SK-MEL-5 (cell line): Measurements from ENCODE around the gene FGF14.

DNA sequence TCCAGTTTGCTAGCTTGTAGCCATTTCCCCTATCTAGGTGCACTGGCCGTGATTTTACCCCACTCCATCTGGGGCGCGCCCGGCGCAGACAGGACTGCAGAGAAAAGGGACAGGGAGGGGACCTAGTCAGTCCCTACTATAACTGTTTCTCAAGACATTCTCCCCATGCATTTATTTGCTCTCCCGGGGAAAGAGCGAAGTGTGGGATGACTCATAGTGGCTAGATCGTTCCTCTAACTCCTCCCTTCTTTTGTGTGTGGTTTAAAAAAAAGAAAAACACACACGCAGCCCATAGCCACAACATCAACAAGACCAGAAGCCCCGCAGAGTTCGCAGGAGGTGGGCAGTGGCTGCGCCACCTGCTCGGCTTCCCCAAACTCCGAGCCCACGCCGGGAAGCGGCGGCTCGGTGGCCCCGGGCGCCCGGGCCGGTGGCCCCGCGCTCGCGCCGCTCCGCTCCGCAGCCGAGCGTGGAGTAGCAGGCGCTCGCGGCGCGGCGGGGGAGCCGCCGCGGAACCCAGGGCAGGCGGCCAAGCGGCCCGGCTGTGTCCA lies 766 bp downstream of the TMTC4 start:
RAMPAGE:
- cytosol, long total RNA = no peak
- long total RNA = no peak
- nucleus, long total RNA = no peak

GRCh38 chr13:101417074-101417531 lies 795 bp upstream of the NALCN start:
RAMPAGE:
- cytosol, long total RNA = no peak
- long total RNA = no peak
- nucleus, long total RNA = no peak

RAMPAGE:
- cytosol, long total RNA = no peak
- long total RNA = no peak
- nucleus, long total RNA = no peak
These were observed 13.4 kb upstream of the NALCN start for GRCh38 chr13:101429709-101430138.

DNA sequence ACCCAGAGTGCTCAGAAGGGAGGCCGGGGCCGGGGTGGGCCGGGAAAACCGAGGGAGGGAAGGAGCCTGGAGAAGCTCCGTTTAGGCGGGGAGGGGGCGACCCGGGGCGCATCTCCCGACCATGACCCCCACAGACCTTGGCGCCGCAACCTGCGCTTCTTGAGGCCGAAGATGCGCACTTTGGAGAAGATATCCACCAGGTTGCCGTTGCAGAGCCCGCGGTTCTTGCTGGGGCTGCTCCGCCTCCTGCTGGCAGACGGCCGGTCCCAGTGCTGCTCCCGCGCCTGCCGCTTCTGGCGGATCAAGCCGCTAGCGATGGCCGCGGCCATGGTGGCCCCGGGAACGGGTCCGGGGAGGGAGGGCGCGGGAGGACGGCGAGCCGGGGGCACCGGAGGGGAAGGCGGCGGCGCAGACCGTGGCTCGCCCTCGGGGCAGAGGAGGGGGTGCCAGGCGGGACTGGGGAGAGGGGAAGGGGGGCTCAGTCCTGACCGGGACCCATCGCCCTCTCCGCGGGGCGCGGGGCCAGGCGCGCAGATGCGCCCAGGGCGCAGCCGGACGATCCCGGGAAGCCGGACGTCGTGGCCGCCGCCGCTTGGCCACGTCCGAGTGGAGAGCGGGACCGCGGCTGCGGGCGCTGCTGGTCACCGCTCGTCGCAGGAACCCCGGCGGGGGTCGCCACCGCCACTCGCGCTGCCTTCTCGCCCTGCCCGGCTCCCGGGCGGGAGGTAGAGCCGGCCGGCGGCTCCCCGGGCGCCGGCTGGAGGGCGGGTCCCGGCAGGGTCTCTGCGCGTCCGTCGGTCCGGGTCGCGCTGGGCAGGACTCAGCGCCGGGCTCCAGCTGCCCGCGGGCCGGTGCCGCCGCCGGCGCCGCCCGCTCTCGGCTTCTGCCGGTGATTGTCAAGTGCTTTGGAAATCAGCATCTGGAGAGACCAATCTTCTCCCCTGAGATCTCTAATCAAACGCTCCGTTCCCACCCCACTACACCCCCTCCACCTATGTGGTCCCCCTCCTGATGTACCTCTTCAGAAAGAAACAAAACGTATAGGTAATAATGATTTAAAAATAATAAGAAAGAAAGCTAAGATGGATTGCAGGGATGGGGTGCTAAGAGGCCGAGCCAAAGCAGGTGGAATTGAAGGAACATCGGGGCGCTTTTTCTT lies at the start of gene FGF14:
Gene FGF14 (minus strand): TSS at position 629 of the 1,159 bp plus-strand sequence.
RAMPAGE:
- cytosol, long total RNA = no peak
- long total RNA = no peak
- nucleus, long total RNA = no peak

GRCh38 chr13:102440176-102440642 lies 156.6 kb upstream of the TPP2 start:
RAMPAGE:
- cytosol, long total RNA = no peak
- long total RNA = no peak
- nucleus, long total RNA = no peak

DNA sequence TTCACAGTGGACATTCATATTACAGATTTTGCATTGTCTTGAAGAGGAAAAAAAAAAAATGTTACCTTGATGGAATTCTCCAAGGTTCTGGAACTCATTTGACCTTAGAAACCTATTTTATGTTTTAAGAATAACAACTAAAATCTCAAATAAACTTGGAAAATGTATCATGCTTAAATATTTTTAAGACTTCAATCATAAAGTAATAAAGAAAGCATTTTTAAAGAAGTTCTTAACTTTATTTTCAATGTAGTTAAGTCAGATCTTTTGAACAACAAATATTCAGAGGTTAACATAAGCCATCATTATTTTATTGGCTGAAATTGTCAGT lies 115.2 kb upstream of the TPP2 start:
RAMPAGE:
- cytosol, long total RNA = no peak
- long total RNA = no peak
- nucleus, long total RNA = no peak

GRCh38 chr13:102788623-102789090 lies 10.1 kb downstream of the POGLUT2 start:
RAMPAGE:
- cytosol, long total RNA = no peak
- long total RNA = no peak
- nucleus, long total RNA = no peak

GRCh38 chr13:106213026-106213296 lies 322.5 kb downstream of the EFNB2 start:
RAMPAGE:
- cytosol, long total RNA = no peak
- long total RNA = no peak
- nucleus, long total RNA = no peak

DNA sequence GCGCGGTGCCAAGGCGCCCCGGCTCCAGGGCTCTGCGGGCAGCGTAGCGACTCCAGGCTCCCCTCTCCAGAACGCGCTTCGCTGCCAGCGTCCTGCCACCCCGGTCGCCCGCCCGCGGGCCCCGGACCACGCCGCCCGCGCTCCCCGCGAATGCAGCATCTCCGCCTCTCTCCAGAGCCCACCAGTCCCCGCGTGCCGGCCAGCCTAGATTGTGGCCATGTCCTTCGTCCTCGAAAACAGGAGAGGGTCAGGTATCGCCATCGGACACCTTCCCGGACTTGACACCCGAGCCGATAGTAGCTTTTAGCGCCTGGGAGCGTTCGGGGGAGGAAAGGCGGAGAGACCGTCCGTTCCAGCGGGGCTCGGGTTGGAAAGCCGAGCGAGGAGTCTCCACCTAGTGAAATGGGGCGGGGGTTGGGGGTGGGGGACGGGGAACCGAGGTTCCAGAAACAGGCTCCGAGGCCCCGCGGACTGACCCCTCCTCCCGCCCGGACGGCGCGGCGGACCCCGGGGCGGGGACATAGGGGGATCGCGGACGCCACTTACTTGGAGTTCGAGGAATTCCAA lies 1.1 kb downstream of the EFNB2 start:
RAMPAGE:
- cytosol, long total RNA = no peak
- long total RNA = no peak
- nucleus, long total RNA = no peak

GRCh38 chr13:106568195-106568412 lies 167 bp upstream of the ARGLU1 start:
RAMPAGE:
- cytosol, long total RNA = no peak
- long total RNA = no peak
- nucleus, long total RNA = no peak

GRCh38 chr13:106569461-106570231 lies 1.7 kb upstream of the ARGLU1 start:
RAMPAGE:
- cytosol, long total RNA = no peak
- long total RNA = no peak
- nucleus, long total RNA = no peak

RAMPAGE:
- cytosol, long total RNA = no peak
- long total RNA = no peak
- nucleus, long total RNA = no peak
These were observed 18.8 kb upstream of the ARGLU1 start for GRCh38 chr13:106586878-106587087.

DNA sequence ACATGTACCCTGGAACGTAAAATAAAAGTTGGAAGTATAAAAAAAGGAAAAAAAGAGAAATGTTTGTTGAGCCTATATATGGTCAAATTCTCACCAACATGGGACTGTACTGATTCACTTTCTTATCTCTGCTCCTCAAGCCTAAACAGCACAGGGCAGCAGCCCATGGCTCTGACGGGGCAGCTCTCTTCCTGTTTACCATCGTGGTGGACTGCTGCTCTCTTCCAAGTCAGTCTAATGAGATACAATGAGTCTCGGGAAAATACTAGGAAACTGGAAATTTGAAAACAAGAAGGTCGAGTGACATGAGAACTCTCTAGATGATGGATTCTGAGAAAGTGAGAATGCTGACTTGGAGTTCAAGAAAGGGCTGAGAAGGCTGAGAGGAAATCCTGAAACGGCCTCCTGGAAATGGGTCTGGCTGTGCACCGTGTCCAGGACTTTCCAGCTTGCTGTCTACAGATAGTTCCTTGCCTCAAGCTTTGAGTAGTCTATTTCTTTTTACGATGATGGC lies 122.8 kb upstream of the ARGLU1 start:
RAMPAGE:
- cytosol, long total RNA = no peak
- long total RNA = no peak
- nucleus, long total RNA = no peak

DNA sequence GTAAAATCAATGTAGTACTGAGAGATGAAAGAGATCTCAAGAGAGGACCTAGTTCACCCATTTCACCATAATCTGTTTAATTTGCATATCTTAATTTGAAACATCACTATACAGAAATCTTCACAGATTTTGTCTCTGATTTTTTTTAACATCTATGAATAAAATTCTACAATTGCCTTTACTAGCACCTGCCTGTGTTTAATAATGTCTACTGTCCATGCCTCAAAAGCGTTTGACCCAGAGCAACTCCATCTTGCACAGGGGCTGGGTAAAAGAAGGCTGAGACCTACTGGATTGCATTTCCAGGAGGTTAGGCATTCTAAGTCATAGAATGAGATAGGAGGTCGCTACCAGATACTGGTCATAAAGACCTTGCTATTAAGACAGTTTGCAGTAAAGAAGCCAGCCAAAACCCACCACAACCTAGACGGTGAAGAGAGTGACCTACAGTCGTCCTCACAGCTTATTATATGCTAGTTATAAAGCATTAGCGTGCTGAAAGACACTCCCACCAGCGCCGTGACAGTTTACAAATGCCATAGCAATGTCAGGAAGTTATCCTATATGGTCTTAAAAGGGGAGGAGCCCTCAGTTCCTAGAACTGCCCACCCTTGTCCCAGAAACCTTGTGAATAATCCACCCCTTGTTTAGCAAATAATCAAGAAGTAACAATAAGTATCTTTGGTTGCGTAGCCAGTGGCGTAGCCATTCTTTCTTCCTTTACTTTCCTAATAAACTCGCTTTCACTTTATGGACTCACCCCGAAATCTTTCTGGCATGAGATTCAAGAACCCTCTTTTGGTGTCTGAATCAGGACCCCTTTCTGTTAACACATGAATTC lies 227.7 kb upstream of the ARGLU1 start:
RAMPAGE:
- cytosol, long total RNA = no peak
- long total RNA = no peak
- nucleus, long total RNA = no peak

GRCh38 chr13:106961057-106961646 lies 393.2 kb upstream of the ARGLU1 start:
RAMPAGE:
- cytosol, long total RNA = no peak
- long total RNA = no peak
- nucleus, long total RNA = no peak

DNA sequence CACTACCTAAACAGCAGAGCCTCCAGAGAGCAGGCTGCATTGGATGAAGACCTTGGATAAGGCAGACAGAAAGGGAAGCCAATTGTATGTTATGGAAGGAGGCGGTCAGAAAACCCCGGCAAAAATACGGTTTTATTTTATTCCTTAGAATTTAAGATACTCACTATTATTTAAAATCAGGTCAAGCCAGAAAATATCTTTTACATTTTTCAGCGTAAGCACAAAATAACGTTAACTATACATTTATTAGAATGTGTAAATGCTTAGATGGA lies 641.2 kb downstream of the NALF1 start:
RAMPAGE:
- cytosol, long total RNA = no peak
- long total RNA = no peak
- nucleus, long total RNA = no peak

DNA sequence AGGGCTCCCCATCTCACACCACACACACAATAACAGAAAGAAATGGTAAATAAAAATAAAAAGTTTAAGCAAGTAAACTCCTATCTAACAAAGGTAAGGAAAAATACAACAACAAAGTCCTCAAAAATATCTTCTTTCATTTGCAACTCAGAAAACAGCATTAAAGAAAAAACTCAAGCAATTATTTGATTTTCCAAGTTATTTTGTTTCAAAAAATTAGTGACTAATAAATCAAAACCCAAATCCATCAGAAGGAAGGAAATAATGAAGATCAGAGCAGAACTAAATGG lies 213.6 kb downstream of the NALF1 start:
RAMPAGE:
- cytosol, long total RNA = no peak
- long total RNA = no peak
- nucleus, long total RNA = no peak

DNA sequence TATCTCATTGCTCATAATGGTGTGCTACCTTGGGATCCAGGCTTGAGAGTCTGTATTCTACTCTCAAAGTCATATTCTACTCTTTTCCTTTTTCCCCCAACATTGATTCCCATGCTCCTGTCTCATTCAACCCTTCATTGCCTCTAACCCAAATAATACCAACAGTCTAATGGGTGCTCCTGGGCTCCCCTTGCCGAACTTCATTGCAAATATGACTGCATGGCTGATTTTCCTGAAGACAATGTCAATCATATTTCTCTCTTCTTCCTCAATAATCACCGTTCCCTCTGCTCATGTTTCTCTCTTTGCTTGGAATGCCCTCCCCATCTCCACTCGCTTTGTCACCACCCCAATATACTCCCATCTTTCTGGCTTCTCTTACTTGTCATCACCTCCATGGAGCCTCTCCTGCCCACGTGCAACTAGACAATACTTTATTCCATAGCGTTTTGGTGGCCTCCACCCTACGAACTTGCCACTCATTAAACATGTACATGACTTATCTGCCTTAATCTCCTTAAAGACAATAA lies 147.6 kb downstream of the NALF1 start:
RAMPAGE:
- cytosol, long total RNA = no peak
- long total RNA = no peak
- nucleus, long total RNA = no peak

DNA sequence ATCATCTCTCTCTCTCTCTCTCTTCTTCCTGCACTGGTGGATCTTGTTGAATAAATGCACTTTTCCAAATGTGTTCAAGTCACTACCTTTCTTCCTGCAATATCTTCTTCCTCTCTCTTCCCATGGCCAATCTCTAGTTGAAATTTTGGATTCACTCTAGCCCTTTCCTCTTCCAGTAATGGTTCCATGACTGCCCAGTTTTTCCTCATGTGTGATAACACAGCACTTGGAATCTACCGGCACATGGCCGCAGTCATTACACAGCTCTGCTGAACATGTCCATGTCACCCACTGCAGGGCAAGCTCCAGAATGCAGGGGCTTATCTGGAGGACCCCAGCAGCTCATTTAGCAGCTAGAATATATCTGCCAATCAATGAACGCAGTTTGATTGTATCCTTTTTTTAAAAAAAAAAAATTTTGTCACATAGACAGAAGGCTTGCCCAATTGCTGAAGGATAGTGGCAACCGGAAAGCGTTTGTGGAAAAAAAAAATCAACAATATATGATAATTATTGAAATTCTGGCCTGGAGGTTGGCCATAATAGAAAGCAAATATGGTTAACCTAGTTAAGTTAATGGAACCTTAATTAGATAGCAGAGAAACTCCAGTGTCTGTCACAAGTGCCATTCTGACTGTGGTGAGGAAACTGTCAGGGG lies 78.8 kb downstream of the NALF1 start:
RAMPAGE:
- cytosol, long total RNA = no peak
- long total RNA = no peak
- nucleus, long total RNA = no peak

DNA sequence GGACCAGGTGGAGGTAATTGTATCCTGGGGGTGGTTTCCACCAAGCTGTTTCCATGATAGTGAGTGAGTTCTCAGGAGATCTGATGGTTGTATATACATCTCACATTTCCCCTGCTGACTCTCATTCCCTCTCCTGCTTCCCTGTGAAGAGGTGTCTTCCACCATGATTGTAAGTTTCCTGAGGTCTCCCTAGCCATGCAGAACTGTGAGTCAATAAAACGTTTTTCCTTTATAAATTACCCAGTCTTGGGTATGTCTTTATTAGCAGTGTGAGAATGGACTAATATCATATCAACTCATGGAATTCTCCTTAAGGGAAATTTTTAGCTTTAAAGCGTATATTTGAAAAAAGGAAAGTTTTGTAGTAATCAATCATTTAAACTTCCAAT lies 45.5 kb upstream of the NALF1 start:
RAMPAGE:
- cytosol, long total RNA = no peak
- long total RNA = no peak
- nucleus, long total RNA = no peak